Type B pancreatic cell (in vitro differentiated cells): ENCODE measurements around the gene CALCA.

GRCh38 chr11:14422240-14422880 lies 63.4 kb upstream of the RRAS2 start:
- PRO-cap: no peak

DNA sequence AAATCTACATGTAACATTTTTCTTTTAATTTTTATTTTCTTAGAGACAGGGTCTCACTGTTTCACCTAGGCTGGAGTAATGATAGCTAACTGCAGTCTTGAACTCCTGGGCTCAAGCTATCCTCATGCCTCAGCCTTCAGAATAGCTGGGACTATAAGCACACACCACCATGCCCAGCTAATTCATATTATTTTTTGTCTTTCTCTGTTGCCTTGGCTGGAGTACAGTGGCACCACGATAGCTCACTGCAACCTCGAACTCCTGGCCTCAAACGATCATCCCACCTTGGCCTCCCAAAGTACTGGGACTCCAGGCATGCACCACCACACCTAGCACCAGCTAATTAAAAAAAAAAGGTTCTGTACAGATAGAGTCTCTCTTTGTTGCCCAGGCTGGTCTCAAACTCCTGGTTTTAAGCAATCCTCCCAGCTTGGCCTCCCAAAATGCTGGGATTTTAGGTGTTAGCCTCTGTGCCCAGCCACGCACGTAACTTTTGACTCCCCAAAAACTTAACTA lies 14.6 kb downstream of the COPB1 start:
- PRO-cap: no peak

- PRO-cap: no peak
These were observed 59.0 kb upstream of the PDE3B start for GRCh38 chr11:14584423-14585259.

DNA sequence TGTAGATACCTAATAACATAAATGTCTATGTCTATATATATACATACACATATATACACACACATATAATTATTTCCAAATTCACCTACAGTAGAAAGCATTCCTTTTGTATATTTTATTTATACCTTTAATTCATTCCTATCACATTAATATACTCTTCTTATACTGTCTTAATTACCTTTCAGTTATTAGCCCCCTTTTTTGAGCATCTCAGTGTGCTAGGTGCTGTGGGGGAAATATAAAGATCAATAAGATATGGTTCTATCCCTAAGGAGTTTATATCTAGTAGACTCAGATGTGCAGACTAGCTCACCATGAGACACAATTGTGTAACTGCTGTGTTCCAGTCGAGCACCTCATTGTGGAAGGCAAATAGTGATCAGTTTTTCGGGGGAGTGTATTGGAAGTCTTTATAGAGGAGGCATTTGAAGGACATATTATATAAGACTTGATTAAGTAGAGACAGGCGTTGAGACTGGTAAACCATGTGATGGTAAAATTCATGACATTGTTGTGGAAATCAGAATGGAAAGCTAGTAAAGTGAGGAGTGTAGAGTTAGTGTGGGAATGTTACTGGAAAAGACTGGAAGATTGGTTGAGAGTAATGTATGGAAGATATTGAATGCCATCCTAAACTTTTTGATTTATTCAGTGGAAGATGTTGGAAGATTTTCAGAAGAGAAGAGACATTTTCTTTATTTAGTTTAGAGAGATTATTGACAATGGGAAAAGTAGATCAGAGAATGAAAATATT lies 11.9 kb downstream of the PDE3B start:
- PRO-cap: no peak

DNA sequence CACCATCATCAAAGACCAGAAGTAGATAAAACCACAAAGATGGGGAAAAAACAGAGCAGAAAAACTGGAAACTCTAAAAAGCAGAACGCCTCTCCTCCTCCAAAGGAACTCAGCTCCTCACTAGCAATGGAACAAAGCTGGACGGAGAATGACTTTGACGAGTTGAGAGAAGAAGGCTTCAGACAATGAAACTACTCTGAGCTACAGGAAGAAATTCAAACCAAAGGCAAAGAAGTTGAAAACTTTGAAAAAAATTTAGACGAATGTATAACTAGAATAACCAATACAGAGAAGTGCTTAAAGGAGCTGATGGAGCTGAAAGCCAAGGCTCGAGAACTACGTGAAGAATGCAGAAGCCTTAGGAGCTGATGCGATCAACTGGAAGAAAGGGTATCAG lies 18.7 kb downstream of the PDE3B start:
- PRO-cap: no peak

DNA sequence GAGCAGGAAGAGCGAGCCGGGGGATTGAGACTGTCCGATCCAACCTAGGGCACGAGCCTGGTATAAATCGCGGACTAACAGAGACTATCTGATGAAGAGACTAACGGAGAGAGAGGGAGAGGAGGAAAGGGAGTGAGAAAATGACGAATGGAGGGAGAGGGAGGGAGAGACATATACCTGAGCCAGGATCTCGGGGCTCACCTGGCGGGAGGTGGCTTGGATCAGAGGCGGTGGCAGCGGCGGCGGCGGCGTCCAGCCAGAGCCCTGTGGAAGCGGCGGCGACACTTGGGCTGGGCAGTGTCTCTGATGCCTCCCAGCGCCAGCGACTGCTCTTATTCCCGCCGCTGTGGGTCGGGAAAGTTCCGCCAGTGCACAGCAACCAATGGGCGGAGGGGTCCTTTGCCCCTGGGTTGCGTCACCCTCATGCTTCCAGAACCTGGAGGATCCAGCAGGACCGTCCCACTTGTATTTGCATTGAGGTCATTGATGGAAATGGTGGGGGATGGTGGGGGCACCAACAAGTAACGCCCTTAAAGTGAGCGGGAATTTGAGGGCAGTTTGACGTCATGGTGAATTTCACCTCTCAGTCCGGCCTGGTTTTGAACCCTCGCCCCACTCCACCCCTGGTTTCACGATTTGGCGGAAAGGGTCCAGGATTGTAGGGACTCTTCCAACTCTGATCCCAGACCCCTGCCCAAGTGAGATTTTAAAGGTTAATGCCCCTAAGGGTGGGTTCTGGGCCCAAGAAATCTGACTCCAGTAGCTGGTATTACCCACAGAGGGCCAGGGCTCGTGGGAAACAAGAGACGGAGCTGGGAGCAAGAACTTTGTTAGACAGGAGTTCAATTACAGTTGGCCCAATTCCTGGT lies at the start of gene CALCA:
TSS of gene CALCA (minus strand) at position 308 of the 869 bp plus-strand sequence.
- PRO-cap: no peak

DNA sequence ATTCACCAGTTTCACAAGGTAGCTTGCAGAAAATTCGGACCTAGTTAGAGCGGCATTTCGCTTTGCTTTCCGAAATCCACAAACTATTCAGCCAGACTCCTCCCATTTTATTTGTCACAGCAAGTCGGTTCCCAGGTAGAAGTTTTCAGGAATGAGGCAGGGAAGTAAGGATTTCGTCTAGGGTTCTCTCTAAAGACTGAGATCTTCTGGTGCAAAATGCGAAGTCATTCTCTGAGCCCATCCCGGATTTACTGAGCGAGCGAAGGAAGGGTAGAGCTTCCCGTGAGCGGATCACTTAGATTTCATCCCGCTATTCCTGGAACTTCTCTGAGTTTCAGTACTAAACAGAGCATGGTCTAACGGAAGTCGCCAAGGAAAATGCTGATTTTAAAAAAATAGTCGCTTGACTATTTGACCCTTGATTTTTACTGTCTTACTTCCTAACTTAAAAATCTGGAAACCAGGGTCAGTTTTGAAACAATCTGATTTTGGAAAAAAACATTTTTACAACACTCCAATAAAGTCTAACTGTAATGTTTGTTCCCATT lies 3.1 kb upstream of the CALCA start:
- PRO-cap: no peak

GRCh38 chr11:15507509-15507958 lies 392.8 kb downstream of the INSC start:
- PRO-cap: no peak

DNA sequence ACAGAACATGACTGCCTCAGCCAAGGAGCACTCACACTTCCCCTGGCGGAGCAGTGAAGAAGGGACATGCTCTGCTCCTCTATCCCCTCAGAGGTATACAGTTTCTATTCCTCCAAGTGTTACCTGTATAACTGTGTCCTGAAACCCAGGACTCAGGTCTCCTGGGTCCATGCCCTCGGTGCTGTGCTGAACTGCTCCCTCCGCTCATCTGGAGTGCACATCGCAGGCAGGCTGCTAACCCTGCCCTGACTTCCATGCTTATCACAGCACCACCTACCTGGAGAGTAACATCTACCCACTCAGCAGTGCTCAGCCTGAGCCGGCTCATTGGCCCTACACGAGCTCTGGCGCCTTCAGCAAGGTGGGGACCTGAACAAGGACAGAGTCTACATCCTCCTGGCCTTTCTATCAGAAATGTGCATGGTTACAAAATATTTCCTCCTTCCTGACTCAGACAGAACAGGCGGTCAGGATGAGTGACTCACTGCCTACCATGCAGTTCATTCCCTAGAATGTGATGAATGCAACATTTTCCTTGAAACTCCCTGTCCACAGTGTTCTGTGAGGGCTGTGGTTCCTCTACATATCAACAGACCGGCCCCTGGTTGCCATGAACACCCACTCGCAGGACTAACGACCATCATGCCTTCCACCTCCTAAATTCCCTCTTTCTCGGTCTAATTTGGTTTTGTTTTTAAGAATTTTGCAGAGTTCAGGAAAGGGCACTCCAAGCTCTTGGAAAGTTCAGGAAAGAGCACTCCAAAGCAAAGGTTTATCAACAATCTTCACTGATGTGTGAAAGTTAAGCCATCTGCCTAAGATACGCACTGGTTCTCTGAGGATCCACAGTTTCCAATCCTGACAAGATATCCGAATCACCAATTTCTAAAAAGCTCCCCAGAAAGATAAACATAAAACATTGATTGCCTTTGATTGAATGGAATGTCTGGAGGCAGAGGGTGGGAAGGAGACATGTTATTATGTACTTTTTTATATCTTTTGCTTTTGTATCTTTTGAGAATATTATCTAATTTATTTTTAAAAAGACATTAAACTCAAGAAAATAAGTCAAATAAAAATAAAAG lies 53.2 kb downstream of the C11orf58 start:
- PRO-cap: no peak

DNA sequence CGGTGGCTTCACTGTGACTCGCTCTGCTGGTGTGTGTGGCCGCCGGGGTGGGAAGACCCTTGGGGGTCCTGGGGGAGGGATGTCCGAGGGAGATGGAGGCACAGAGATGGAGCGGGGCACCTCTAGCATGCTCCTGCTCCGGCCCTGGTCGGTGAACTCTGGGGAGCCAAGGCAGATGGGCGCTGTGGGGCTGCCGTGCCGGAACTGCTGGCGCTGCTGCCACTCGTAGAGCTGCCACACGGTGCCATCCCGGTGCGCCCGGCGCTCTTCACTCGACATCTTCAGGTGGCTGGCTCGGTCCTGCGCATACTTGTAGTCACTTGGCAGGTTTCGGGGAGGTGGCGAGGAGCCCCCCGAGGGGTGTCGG lies 78.4 kb downstream of the C11orf58 start:
- PRO-cap: no peak

DNA sequence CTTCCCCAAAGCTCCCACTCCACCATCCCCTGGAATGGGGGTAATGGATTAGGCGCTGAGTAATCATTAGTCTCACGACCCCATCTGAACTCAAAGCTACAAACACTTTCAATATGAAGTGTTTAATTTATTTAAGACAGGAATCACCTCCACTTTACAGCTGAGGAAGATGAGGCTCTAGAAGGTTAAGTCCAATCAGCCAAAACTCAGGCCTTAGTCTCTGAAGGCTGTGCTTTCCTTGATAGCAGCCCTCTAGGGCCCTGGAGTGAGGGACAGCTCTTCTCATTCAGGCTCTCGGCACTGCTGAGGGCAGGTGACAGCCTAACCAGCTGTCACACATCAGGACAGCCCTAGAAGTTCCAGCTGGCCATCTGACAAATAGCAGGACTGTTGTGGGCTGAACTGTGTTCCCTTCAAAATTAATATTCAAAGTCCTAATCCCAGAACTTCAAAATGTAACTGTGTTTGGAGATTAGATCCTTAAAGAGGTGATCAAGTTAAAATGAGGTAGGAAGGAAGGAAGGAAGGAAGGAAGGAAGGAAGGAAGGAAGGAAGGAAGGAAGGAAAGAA lies 108.4 kb downstream of the PLEKHA7 start:
- PRO-cap: no peak

- PRO-cap: no peak
These were observed 47.0 kb downstream of the PLEKHA7 start for GRCh38 chr11:16967262-16967658.

GRCh38 chr11:16968954-16969691 lies 45.1 kb downstream of the PLEKHA7 start:
- PRO-cap: no peak

- PRO-cap: no peak
These were observed 19.7 kb downstream of the PLEKHA7 start for GRCh38 chr11:16994218-16995217.

GRCh38 chr11:17014472-17014735 lies 190 bp upstream of the PLEKHA7 start:
- PRO-cap: bidirectional peak, plus-strand start at chr11:17014526, minus-strand start at chr11:17014401; bidirectional peak, plus-strand start at chr11:17014690, minus-strand start at chr11:17014584

DNA sequence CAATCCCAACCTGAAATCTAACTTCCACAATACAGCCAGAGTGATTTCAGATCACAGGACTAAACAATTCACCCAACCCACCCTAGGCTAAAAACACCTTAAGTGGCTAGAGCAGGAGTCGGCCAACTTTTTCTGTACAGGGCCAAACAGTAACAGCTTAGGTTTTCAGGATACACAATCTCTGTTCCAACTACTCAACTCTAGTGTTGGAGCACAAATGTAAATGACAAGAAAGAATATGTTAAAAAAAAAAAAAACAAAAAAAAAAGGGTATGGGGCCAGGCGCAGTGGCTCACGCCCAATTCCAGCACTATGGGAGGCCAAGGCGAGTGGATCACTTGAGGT lies 64.4 kb downstream of the PIK3C2A start:
- PRO-cap: no peak

DNA sequence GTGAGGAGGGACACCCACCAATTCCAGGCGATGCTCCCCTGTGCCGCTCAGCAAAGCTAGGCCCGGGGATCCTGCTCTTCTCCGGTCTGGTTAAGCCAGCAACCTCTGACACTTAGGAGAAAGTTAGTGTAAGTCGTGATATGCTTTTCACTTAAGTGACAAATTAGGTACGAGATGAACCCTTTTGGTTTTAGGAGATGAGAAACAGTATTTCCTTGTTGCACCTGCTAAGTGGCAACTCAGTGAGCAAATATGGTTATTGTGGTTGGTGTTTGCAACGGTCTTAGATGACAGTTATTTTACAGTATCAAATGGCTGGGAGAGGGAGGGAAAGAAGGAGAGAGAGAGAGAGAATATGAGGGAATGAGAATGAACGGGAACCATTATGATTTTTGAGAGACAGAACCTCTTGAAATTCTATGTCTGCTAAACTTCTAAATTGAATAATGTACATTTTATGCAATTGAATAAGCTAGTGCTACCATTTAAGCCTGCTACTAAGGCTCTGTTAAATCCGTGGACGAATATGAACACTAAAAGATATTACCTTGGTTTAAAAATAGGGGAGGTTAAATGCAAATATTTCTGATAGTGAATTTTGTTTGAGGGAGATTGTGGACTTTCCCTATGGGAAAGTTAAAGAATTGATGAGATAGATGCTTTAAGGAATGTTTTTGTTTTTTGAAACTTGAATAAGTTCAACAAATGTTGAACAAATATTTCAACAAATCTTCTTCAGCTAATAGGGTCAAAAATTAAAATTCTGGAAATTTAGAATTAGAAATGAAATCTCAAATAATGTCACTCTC lies 835 bp downstream of the NUCB2 start:
- PRO-cap: no peak

GRCh38 chr11:17533583-17534131 lies 10.6 kb downstream of the USH1C start:
- PRO-cap: no peak

DNA sequence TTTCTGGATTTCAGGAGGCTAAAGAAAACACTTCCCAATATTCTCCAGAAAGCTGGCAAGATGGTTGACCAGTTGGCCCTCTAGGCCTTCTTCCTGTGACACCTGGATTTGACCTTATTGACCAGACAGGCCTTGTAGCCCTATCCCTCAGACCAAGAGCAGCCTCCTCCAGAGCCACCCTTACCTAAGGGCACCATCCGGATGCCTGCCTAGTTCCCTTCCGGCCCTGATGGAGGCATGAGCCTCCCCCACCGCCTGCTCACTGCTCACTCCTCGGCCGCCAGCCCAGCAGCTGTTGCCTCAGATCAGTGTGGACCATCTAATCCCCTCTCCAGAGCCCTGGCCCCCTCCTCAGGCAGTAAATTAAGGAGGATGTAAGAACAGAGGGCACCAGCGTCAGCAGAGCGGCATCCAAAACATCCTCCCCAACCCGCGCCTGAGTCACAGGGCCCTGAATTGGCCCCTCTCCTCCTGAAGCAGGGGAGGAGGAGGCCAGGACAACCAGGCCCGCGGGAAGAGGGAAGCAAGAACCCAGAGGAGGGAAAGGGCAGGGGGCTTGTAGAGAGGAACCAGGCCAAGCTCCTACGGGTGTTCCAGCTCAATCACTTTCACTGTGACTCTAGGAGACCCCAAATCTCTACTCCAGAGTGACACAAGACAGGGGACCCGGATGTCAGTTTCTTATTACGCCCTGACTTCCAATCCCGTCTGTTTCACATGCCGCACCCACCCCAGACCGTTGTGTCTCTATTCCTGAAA lies 31.4 kb upstream of the MYOD1 start:
- PRO-cap: no peak

- PRO-cap: no peak
These were observed 7.2 kb upstream of the SERGEF start for GRCh38 chr11:18019823-18020582.